Daoy (cell line): ENCODE results near the genes SLC19A2 and SELL.

DNA sequence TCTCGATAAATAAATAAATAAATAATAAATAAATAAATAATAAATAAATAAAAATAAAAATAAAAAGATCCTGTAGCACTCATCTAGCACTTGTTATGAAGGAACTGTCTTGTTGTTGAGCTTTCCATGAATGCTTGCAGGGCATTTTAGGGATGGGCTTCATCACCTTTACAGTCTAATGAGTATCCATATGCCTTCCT, 24.3 kb downstream of the XCL1 start:
- RAMPAGE, long total RNA: no peak

DNA sequence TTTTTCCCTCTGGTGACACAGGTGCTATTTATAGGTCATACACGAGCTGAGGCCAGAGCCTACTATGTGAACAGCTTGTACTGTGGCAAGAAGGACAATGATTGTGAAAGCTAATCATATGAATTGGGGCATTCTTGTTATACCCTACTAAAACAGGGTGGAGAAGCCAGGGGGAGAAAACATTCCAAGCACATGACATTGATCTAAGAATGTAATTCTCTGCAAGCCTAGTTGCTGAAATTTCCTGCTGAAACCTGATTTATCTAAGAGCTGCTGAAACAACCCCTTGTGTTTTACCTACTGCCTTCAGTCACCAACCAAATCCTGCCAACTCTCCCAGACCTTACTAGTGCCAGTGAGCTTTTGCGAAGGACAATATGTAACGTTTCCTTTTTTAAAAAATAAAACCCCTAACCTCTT, 60.4 kb downstream of the XCL1 start:
- RAMPAGE, long total RNA: no peak

DNA sequence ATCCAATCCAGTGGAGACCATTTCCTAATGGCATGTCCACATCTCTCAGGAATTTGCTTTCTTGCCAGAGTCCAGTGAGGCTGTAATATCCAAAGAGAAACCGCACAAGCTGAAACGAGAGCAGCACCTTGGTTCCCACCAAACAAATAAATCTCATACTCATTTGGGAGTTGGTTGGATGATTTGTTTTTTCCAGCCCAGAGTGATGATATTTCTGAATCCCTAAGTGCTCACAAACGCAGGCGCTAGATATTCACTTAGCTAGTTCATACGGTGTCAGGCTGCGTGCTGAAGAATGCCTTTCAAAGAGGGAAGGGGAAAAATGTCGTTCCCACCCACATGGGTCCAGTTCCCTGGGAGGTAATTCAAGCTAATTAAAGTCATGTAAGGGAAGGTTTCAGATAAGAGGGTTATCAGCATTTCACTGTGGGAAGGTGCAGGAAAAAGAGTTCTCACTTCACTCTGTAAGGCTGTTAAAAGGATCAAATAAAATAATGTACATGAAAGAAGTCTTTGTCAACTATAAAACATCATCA, 19.5 kb downstream of the DPT start:
- RAMPAGE, long total RNA: no peak

DNA sequence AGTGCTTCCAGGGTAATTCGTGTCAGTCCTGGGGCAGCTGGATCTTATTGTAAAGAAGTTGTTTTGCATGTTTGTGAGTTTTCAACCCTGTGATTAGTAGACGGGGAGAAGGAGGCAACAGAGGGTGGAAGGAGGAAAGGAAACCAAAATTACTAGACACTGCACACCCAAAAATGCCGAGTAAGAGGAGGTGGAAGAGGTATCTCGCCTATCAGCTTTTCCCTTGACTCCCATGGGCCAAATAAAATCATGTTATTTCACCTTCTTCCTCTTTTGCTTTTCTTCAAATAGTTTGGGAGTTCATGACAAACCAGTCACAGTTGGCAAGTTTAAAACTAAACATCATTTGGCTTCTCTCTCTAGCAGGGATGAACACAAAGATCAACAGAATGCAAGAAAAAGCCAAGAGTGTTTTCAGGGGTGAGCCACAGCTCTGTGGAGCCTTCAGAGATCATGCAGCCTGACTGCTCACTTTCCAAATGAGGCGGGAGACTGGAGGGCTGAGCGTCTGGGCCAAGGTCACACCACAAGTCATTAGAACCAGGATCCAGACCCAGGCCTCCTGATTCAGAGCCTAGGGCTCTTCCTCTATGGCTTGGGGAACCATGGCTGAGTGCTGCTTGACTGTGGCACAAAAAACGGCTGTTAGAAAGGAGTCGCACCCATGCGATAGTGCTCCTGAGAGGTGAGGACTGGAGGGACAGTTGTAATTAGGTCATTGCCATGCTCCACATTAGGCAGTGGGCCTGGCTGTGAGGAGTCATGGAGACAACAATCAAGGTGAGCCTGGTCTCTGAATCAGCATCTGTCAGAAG, 2.8 kb downstream of the DPT start:
- RAMPAGE, long total RNA: no peak

GRCh38 chr1:168767825-168768383, 38.9 kb upstream of the DPT start:
- RAMPAGE, long total RNA: no peak

DNA sequence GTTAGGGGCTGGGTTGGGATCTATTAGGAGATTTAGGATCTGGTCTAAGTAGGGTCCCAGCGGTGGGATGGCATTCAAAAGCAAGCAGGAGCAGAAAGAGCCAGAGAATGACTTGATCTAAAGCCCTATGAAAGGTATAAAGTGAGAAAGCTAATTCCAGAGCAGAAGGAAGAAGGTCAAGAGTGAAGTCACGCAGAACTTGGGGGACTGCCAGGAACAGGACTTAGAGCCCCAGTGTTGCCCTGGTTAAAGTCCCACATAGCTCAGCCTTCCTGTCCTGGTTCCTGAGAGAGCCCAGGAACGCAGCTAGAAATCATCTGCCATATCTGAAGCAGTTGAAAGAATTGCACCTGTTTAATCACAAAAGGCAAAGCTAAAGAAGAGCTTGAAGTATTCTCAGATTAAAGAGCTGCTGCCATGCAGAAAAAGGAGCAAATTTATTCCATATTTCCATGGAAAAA, 160.6 kb upstream of the ATP1B1 start:
- RAMPAGE, long total RNA: no peak

DNA sequence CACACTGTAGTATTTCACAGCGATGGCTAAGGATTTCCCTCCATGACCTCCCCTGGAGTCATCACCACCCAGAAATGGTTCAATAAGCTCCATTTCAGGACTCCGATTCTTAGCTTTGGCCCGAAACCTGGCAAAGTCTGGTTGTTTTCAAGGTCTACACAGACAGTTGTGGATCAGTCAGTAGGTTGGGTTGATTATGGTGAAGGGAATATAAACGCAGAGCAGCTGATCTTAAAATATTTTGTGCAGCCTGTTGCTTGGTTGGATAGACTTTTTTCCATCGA, 887 bp downstream of the ATP1B1 start:
- RAMPAGE, long total RNA: no peak

DNA sequence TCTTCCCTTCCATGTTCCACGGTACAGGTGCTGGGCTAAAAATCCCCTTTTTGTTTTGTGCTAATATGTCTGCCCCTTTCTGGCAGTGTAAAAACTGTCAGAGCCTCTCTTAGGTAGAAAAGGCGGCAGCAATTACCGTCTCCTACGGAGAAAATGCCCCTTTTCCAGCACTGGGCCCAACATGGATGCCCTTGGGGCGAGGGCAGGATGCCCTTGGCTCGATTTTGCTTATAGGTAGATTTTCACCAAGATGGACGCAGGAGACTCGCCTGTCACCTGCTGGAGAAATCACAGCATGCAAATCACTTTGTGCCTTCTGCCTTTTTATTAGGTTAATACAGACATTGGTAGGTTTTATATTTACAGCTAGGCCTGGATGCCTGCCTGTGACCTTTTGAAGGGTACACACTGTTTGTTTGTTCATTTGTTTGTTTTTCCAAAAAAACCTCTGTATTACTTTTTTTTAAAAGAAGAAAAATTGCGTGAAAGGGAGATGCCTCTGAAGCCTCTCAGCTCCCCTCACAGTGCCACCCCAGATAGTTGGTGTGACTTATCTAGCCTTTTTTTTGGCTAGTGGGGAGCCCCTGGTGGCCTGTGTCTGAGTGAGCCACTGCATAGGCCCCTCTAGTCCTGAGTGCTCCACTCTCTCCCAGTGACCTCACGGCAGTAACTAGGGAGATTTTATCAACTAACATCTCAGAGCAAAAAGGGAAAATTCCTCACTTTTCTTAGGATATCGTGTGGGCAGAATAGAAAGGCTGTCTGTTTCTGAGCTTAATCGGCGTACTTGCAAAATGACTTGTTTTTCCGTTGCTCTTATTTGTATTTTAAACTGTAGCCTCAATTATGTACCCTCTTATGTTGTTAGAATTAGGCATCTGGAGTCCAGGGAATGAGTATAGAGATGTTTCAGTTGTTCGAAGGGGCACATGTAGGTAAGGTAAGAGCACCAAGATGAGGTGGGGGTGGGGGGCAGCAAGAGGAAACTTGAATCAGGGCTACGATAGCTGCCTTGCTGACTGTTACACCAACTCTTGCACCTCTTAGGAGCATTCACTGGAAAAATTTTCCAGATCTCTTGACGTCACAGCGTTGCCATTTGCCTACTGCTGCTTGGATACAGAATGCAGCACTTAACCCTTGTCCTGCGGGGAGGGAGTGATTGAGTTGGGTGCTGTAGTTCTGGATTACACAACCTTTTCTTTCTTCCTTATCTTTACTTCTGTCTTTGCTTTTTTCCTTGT, 2.7 kb downstream of the ATP1B1 start:
- RAMPAGE, long total RNA: no peak

- RAMPAGE, long total RNA: no peak
These were observed 3.8 kb downstream of the ATP1B1 start for GRCh38 chr1:169110242-169110712.

- RAMPAGE, long total RNA: no peak
These were observed 10.9 kb downstream of the ATP1B1 start for GRCh38 chr1:169117241-169117974.

DNA sequence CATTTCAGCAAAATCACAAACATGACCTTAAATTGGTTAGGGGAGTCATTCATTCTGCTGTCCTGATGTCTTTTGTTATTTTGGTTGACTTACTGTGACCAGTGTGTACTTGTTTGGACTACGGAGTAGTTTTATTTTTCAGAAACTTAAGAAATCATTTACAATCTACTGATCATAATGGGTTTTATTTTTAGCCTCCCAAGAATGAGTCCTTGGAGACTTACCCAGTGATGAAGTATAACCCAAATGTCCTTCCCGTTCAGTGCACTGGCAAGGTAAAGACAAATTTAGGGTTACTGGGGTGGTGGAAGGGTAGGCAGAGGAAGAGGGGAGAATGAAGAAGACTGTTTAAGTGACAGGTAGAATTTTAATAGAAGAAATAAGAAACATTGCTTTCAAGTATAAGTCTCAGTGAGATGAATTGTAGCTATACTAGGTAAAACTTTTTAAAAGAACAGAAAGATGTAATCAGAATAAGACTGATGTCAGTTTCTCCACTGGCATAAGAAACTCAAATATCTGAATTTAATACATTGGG, 23.4 kb downstream of the ATP1B1 start:
- RAMPAGE, long total RNA: no peak

- RAMPAGE, long total RNA: no peak
These were observed 2.3 kb downstream of the SLC19A2 start for GRCh38 chr1:169483286-169483974.

GRCh38 chr1:169483975-169484677, 1.6 kb downstream of the SLC19A2 start:
- RAMPAGE, long total RNA: no peak

- RAMPAGE, long total RNA: no peak
These were observed at the start of gene SLC19A2 for GRCh38 chr1:169484824-169486046. SLC19A2 (minus strand) TSS chr1:169485944.

DNA sequence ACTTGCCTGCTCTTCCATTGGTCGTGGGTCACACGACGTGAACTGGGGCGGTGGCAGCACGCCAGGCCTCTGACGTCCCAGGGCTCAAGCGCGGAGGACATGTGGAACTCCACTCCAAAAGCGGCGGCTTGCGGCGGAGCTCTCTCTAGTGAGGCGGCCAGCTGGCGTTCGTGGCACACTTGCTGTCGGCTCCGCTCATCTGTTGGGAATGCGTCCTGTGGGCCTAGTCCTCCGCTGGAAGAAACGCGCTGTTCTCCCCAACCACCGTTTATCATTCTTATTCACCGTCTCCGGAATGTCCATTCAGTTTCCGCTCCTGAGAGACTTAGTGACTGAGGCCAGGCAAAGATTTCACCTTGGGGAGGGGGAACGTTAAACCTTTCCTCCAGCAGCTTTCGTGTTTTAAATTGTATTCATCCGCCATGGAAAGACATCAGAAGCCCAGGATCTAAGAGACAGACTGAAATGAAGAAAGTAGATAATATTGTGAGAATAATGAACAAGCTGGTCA, 358 bp upstream of the SLC19A2 start:
- RAMPAGE, long total RNA: no peak

GRCh38 chr1:169584806-169585236, 1.5 kb downstream of the F5 start:
- RAMPAGE, long total RNA: no peak

GRCh38 chr1:169711202-169712007, at the start of gene SELL:
SELL (minus strand) TSS chr1:169711620.
- RAMPAGE, long total RNA: no peak

DNA sequence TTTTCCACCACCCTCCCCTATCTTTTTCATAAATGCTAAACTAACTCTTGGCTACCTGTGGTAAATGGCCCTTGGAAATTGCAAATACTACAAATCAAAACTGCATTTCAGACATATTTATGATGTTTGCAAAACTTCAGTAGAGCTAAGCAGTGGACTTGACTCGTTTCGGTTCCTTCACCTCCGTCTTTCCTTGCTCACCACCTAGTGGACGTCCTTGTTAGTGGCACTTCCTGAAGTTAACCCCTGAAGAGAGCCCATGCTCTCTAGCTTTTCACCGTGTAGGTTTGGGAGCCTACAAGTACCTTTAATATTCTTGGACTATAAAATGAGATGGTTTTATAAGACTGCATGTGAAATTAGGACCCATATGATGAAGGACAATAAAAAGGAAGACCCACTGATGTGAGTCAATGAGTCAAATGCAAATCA, 604 bp upstream of the SELL start:
- RAMPAGE, long total RNA: no peak

DNA sequence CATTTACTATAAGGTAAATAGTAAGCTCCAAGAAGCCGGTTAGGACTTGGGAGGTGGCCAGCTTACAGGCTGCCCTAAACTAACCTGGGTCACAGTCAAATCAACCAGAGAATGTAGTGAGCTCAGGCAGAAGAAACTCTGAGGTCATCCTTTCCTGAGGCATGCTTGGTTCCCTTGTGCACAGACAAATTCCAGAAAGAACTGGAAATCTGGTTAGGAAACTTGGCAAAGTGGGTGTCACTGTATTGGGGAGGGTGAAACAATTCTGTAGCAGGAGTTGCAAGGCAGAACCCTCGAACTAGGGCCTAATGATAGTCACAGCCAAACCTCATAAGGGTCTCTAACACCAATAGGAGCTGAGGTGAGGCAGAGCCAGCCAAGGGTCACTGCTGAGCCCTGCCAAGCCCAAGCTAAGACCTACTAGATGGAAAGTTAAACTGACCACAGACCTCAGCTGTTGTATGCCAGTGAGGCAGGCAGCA, 72.6 kb downstream of the NTMT2 start:
- RAMPAGE, long total RNA: no peak

DNA sequence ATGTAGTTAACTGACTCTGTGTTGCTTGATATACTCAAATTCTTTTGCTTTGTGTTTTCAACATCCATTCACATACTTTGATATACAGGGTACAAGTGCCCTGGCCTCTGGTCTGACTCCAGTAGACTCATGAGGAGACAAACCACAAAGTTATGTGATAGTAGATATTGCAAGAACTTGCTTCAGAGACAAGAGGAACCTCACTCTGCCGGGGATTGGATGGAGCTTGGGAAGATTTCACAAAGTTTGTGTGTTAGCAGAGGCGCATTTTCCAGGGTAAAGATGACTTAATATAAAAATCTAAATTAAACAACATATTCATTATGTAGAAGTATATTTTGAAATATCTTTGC, 1.4 kb downstream of the GORAB start:
- RAMPAGE, long total RNA: no peak